RPMI7951 (cell line): Measurements from ENCODE around the genes GOLGA6L6 and UBE3A.

- RAMPAGE, long total RNA: no peak
Observed at GRCh38 chr15:20103443-20103794, 438.2 kb downstream of the GOLGA6L6 start.

GRCh38 chr15:20384554-20384905 is 157.1 kb downstream of the GOLGA6L6 start:
- RAMPAGE, long total RNA: no peak

- RAMPAGE, long total RNA: no peak
Observed at GRCh38 chr15:20541582-20542120, at the start of gene GOLGA6L6. TSS of gene GOLGA6L6 (minus strand) at chr15:20541800.

DNA sequence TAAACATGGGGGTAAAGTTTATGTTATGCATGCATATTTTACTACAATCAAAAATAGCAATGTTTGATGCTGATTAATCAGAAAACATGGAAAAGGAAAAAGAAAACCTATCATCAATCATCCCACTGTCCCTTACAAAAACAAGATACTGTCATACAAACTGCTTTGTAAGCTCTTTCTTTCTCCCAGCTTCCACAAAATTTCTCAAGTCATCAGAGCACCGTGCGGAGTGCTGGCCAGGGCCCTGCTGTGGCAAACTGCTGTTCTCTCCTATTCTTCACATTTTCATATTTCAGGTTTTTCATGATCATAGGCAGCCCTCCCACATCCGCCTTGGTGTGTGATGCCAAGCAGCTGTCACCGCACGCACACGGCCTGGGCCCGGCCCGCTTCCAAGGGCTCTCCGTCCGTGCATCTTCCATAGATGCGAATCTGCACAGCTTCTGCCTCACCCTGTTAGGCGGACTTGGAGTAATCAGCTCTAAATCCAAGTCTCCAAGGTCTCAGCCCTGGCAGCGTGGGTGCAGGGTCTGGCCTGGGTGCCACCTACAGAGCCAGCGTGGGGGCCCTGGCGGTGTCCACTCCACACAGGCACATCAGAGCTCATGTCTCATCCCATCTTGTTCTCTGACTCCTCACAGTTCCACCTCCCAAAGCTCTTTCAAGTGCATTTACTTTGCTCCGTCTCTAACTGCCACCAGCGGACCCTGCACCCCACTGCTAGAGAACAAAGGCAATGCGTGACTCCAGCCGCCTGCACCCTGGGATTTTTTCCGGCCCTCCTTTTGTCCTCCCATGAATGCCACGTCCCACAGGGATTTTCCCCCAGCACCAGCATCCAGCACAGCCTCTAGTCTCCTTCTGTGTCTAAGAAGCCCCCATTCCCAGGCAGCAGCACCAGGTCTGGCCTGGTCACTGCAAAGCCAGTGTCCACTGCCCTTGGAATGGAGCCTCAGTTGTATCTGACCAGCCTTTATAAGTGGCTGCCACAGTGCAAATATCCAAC is 27.2 kb downstream of the CYFIP1 start:
- RAMPAGE, long total RNA: no peak

- RAMPAGE, long total RNA: no peak
Observed at GRCh38 chr15:22978867-22980123, 873 bp downstream of the CYFIP1 start.

GRCh38 chr15:23395083-23395534 is 40.6 kb downstream of the GOLGA8S start:
- RAMPAGE, long total RNA: no peak

- RAMPAGE, long total RNA: no peak
Observed at GRCh38 chr15:23403536-23404175, 43.4 kb downstream of the GOLGA6L2 start.

GRCh38 chr15:23685834-23686362 is 1.2 kb downstream of the NDN start:
- RAMPAGE, long total RNA: no peak

DNA sequence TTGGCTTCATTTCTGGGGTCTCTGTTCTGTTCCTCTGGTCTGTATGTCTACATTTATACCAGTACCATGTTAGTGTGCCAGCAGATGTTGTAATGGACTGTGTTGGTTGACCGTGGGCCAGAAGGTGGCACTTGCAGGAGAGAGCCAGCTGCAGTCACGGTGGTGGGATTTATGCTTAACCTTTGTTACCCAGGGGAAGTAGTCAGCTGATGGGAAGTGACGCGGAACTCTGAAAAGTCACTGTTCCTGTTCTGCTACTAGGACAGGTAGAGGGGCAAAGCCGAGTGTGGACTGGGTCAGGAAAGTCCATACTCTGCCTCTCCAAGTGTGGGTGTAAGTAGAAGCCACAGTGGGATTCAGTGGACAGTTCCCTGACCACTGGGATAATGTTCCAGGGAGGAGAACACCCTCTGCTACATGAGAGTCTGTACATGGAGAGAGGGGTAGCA is 420.5 kb upstream of the NDN start:
- RAMPAGE, long total RNA: no peak

- RAMPAGE, long total RNA: no peak
Observed at GRCh38 chr15:25413696-25414363, 25.0 kb downstream of the UBE3A start.

DNA sequence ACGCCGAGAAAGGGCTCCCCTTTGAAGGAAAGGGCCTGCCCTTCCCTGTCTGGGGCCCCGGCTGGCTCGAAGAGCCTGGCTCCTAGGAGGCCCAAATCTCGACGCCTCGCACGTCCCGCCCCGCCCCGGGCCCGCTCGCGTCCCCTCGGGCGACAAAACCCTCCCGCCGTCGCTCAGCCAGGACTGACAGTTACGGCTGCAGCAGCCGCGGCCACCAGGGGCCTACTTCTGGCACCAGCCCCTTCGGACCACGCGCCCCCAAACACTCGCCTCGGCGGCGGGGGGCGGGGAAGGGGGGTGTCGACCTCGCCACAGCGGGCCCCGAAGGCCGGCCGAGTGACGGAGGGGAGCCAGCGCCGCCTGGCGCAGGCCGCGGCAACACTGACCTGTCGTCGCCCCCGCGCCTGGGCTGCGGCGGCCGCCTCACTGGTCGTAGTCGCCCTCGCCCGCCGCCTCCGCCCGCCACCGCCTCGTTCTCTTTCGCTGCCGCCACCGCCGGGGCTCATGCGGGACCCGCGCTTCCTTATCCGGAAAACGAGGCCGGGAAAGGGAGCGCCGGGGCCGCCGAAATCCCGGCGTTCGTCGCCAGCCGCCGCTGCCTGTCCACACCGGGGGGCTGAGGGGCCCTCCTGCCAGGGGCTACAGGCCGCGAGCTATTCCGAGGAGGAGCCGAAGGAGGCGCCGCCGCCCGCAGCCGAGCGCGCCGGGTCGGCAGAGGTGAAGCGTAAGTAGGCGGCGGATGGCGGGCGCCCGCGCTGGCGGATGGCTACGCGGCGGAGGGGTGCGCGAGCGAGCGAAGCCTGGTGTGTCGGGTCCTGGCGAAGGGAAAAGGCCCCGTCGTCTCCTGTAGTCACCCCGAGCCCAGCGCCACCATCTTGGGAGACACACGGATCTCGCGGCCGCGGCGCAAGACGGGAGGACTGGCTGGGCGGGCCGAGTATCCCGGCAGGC is at the start of gene UBE3A:
TSS of gene UBE3A (minus strand) at position 922 of the 951 bp plus-strand sequence.
- RAMPAGE, long total RNA: no peak

DNA sequence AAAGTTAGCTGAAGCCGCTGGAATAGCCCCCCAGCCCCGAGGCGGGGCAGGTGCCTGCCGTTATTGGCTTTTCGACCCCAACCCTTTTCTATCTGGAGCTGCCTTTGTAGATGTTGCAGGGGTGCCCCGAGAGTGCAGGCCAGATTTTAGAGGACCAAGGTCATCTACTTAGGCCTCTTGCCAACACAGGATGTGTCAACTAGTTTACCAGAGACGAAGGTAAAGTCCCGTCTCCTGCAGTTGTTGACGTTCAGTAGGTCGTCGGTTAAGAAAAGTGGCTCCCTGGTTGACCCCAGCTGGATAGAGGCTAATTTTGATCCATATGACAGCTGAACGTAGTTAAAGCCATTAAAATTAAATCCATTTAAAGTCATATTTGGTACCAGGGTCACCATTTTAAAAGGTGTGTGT is 624 bp upstream of the UBE3A start:
- RAMPAGE, long total RNA: no peak

GRCh38 chr15:25481131-25482065 is 42.6 kb upstream of the UBE3A start:
- RAMPAGE, long total RNA: no peak

DNA sequence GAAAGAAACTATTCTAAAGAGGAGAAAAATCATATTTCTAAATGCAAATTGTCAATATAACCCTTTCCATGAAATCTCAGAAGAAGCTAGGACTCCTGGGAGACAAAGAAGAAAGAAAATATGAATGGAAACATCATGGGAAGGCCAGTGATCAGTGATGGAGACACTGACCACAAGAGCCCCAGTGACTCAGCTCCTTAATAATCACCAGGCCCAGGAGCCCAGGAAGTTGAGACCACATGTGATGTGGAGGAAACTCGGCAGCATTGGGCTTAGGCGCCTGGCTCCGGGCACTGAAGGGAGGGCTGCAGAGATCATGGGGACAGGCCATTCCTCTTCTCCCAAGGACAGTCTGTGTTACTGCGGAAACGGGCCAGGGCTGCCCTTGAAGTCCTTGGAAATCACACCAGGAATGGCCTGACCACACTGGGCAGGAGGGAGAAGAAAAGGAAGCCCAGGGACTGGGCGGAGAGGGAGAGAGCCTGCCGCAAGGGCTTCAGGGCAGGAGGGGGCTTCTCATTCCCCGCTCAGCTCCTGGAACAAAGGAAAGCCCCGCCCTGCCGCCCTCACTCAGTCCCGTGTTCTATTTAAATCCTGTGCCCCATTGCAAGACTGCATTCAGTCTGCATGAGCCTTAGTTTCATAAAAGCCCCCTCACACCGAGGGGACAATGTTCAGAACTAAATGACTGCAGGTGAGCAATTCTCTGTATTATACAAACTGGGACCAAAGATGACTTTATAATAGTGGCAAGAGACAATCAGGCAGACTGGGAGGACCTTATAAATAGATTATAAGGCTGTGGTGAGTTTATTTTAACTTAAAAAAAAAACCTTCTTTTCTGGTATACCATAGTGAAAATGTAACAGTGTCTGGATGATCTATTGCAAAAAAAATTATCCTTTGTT is 205.3 kb upstream of the UBE3A start:
- RAMPAGE, long total RNA: no peak

DNA sequence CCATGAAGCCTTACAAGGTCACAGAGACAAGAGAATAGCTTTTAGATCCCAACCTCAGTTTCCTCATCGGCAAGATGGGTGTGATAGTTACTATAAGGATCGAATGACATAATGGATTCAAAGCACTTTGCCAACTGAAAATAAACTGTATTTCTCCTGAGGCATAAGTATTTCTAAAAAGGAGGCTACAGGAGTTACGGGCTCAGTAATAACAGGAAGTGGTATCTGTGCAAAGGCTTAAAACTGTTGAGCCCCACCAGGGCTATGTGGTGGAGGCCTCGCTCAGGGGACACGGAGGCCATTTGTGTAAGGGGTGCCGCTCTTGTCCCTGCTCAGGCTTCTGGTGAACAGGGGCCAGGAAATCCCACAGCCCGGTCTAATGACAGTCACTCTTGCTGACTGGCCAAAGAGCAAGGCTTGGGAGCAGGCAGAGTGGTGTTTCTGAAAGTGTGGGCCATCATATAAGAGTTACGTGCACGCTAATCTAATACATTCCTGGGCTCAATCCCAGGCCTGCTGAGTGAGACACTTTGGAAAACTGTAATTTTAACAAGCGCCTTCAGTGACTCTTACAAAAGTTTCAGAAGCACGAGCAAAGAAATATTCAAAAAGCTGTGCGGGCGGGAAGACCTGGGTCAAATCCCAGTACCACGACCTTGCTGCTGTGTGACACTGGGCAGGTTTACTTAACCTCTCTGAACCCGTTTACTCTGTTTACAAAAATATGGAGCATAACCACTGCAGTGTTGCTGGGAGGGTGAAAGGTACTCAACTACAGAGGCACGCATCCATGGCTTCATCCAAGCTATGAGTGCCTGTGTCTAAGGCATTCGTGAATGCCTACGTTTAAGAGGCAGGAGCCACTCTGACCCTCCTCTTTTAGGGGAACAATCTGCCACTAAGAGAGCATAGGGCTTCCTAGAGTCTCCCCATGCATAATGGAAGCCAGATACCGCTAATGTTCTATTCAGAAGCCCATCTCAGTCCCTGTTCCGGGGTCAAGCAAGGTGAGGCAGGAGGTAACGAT is 2.1 kb downstream of the ATP10A start:
- RAMPAGE, long total RNA: no peak

- RAMPAGE, long total RNA: no peak
Observed at GRCh38 chr15:25861826-25862291, 1.3 kb downstream of the ATP10A start.

DNA sequence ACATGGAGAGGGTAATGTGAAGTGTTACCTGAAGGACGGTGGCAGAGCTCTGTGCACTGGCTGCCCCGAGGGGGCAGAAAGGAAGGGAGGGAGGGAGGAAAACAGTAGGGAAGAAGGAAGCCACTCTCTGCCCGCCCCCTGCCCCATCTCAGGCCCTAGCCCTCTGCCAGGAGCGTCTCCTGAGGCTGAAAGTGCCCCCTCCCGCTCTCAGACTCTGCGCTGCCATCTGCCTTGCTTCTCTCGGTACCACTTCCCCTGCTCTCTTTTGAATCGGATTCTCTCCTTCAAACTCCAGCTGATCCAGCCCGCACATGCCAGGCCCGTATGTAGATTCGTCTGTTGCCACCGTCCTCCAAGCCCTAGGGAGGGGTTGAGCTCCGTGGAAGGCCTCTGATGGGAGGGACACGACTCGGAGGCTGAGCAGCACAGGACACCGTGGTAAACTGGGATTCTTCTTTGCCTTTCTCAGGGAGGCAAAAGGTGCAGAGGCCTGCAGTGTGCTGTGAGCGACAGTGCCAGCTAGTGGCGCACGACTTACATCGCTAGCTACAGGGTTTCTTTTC is 70.6 kb upstream of the ATP10A start:
- RAMPAGE, long total RNA: no peak

GRCh38 chr15:27070970-27071492 is 100.0 kb downstream of the GABRG3 start:
- RAMPAGE, long total RNA: no peak

DNA sequence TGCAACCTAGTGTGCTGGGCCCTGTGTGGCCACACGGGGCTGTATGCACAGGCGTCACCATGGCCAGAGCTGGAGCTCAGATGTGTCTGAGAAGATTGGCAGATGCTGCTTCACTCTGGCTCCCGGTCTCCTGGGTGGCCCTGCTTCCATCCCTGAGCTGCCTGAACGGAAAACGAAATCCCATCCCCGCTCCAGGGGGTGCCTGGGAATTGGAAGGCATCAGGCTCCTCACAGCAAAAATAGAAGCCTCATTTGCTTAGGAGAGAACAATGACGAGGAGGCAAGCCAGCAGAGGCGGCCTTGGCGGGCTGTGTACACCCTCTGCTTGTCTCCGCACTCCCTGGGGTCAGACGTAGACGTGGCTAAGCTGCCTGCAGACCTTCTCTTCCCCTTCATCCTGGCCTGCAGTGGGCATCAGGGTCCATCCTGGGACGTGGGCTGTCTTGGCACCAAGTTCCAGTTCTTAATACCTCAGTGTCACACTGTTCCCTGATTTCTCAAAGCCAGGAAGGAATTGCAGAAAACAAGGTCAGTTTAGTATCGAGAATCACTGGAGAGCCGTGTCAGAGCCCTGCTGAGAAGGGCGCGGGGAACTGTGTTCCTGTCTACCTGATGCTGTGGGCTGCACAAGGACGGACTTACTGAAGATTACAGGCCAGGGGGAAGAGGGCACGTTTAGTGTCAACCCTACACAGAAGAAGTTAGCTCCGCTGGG is 103.8 kb downstream of the APBA2 start:
- RAMPAGE, long total RNA: no peak

DNA sequence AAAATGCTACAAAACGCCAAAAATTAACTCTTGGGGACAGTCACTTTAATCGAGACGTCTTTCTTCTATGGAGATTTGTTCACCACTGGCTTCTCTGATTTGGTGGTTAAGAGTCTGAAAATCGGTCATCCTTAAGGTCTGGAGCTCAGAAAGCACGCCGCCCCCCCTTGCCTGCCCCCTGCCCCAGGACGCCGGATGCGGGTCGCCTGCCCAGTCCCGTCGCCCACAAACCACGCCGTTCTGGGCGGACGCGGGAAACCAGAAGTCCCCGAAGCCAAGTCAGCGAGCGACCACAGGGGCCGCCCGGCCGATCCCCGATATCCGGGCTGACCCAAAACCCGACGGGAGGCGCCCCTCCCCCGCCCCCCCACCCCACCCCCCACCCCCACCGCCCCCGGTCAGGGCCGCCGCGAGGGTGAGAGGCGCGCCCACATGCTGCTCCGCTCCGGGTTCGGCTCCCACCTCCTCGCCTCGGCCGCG is 1.1 kb downstream of the ENTREP2 start:
- RAMPAGE, long total RNA: no peak